CMK (cell line): ENCODE measurements around a stretch of chr17.

DNA sequence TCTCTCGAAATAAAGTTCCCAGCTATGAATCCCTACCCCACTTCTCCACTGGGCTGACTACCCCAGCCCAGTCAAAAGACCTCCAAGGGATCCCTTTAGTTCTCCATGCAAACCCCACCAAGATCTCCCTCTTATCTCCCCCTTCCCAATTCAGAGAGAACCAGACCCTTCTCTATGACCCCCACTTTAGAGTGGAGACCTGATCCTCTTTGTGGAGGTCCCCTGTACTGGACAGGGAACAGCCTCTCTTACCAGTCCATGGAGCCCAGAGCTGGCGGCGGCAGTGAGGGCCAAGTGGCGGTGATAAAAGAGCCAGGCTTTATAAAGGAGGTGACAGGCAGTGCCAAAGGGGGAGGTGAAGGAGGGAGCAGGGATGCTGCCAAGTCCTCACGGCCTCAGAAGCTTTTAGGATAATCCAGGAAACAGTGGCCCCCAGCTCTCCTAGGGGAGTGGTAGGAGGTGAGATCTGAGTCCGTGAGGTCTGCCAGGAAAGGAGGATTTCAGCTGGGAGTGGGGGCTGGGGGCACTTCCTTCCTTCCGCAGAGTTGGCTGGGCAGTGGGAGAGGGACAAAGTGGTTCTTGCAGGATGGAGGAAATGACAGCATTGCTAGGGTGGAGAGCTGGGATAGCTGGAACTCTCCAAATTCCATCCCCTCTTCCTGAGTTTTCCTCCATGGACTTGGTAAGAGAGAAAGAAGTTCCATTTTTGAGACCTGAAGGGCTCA, 4.6 kb upstream of the SP6 start:
- RRBS = no CpG with 5 or more reads among the region's 7 CpGs

- RRBS = 2% methylated on average over 4 of the region's 11 CpGs
Measured at GRCh38 chr17:47941882-47942316, 528 bp downstream of the PNPO start.

GRCh38 chr17:47945029-47946066, 4.0 kb downstream of the PNPO start:
- RRBS = no CpG with 5 or more reads among the region's 19 CpGs

DNA sequence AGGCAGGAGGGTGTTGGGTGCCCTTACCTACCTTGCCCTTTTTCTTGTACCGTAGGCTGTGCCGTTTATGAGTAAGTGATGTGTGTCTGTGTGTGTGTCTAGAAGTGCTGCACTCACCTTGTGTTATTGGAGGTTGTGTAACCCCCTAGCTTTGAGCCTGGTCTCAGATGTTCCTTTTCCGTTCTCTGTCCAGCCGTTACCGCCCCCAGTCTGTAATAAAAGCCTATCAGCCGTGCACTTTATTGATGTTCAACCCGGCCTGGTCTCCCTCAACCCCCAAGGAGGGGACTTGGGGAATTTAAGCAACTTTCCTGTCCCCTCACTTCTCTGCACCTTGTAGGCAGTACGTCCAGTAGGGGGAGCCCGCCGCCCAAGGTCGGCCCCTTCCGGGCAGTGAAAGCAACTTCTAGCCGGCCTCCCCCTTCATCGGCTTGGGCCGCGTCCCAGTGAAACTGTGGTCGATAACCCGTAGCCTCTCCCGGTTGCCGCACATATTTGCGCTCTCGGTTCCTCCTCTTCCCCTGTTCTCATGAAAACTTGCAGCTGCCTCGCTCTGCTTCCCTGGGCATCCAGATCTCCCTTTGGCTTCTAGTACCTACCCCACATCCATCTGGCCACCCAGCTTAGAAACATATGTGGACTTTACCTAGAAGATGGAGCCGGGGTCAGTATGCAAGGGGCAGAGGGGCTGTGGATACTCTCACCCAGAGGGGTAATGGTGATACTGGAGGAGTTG, 7.9 kb downstream of the PNPO start:
- RRBS = 2% methylated on average over 7 of the region's 24 CpGs

DNA sequence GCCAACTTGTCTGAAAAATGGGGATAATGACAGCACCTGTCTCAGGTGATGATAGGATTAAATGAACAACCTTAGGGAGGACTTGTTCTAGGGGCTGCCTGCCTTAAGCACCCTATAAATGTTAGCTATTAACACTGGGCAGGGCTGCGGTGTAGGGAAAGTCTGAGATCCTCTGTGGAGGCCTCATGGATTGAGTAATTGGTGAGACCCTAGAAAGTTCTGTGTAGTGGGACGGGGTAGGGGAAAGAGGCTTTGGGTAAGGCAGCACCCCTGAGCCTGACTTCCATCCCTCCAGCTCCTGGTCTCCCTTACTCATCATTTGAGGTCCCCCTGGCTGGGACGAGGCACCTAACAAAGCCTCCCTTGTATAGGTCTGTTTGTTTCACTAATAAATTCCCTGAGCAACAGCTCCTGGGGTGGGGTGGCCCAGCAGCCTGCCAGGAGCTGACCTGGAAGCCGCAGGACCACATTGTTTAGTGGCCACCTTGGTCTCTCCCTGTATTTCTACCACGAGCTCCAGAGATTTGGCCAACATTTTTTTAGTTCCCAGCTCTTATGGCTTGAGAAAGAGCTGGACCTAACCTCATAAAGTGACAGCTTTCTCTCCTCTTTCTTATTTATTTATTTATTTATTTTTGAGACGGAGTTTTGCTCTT, 7.3 kb downstream of the PRR15L start:
- RRBS = no CpG with 5 or more reads among the region's 6 CpGs

DNA sequence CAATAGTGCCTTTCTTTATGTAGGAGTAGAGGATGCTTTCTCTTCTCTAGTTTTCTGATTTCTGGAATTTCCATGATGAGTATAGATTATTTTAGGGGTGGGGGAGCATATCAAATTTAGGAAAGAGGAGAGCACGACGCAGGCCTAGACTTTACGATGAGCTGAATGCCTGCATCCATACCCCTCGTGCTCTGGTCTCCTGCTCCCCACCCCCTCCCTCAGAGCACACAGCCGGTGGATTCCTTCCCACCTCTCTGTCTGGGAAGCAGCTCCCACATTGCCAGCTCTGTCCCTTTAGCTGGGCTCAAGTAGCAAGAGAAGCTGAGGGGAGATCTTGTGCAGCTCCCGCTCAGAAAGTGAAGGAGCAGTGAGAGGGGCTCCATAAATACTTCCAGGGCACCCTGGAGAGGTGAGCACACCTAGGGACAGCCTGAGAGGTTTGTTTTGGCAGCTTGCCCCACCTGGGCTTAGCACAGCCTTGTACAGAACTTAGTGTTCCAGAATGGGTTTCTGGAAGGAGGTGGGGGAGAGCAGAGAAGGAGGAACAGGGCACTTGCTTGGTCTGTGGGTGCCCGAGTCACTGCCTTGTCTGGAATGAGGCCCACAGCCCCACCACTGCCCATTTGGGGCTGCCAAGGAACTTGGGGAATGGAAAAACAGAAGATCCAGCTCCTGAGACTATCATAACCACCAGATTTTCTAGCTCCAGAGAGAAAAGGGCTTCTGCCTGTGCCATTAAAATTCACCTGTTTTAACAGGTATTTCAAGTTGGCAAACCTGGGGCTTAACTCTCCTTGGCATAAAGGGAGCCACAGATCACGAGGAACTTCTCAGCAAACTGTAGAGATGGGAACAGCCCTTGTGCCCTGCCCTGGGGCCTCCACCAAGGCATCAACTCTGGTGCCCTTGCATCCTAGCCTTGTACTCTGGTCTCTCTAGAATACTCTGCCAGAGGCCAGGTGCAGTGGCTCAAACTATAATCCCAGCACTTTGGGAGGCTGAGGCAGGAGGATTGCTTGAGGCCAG, 2.1 kb downstream of the PRR15L start:
- RRBS = no CpG with 5 or more reads among the region's 8 CpGs

GRCh38 chr17:48011140-48011769, 26.3 kb downstream of the COPZ2 start:
- RRBS = no CpG with 5 or more reads among the region's 15 CpGs

- RRBS = 4% methylated on average over 3 of the region's 16 CpGs
Measured at GRCh38 chr17:48026330-48026908, 11.2 kb downstream of the COPZ2 start.

DNA sequence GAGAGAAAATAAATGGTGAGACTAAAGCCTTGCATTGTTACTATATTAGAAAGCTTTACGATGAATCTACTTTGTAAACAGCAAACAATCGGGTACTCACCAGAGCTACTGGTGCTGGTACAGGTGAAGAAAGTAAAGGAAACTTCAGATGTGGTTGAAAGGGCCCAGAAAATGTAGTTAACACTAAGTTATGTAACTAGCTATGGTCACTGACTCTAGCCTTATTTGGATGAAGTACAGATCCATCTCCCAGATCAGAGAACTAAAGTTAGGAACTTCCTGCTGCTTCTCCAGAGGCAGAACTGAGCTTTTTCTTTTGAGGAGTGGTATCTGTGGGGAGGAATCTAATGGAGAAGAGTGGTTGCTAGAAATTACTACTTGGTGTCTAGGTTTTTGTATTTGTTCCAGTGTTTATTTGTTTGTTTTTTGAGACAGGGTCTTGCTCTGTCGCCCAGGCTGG, 987 bp downstream of the SNX11 start:
- RRBS = no CpG with 5 or more reads among the region's 3 CpGs

- RRBS = no CpG with 5 or more reads among the region's 6 CpGs
Measured at GRCh38 chr17:48162816-48163671, 55.5 kb downstream of the SNX11 start.

DNA sequence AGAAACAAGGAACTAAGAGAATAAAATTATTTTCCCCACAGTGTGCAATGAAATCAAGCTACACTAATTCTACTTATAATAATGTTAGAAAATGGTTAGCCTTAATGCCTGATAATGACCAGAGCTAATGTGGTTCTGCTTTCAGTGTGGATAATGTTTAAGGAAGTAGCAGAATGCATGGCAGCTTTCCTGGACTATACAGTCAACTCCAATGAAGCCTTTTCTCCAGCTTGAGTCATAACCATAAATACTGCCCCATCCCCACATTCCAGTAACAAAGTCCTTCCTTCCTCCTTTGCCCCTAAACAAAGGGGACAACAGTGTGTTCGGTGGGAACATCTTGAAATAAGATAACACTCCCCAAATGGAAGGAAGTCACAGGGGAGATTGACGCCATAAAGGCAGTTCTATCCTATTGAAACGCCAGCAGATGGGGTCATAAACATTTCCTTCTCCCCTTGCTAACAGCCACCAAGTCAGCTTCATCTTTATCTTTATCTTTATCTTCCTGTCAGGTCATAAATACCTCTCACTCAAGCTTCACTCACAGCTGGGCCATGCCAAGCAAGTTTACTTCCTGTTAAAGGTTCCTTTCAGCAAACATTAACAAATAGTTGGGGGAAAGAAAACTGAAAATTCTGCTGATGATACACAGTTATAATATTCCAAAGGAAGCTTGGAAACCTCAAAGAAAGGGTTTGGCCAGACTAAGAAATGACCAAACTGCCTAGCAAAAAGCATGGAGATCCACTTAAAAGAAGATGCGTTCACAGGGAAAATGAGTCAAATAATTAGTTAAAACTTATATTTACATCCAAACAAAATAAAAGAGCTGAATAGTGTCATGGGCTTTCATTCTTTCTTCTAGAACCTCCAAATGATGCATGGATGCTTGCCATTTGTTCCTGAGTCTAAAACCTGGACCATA, 136.7 kb downstream of the SNX11 start:
- RRBS = no CpG with 5 or more reads among the region's 4 CpGs

GRCh38 chr17:48555190-48556134, 10.6 kb upstream of the HOXB2 start:
- RRBS = no CpG with 5 or more reads among the region's 38 CpGs

- RRBS = 98% methylated on average over 3 of the region's 12 CpGs
Measured at GRCh38 chr17:48556135-48557379, 11.6 kb upstream of the HOXB2 start.

GRCh38 chr17:48563034-48563870, 14.9 kb downstream of the HOXB4 start:
- RRBS = no CpG with 5 or more reads among the region's 12 CpGs

DNA sequence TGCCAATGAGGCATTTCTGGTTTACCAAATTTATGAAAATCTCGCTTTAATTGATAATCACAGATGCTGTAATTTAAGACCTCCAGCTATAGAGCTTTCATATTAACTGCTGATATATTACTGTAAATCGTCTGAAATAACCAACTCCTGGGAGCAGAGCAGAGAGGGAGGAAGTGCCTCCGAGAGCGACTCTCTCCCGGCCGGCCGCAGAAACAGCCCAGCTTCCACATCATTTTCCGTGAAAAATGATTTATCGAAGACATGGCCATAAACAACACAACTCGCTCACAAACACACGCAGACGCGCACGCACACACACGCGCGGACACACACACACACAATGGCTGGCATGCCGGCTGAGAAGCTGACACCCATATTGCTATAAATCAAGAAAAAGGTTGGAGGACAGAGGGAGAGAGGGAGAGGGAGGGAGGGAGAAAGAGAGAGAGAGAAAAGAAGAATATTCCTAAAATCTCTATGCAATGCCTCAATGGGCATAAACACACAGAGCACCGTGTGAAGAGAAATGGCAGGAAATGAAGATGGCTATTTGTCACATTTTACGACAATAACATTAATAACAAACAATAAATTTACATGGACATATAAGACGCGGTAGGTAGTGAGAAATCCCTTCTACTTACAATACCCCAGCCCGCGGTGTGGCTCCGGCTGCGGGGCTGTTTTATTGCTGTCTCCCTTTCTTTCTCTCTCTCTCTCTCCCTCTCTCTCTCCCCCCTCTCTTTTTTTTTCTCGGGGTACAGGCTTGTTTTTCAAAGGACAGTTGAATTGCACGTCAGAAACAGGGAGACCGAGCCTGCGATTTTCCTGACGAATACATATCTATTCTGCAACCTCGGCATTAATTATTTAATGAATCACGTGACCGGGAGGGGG, 9.6 kb downstream of the HOXB4 start:
- RRBS = no CpG with 5 or more reads among the region's 34 CpGs

- RRBS = no CpG with 5 or more reads among the region's 19 CpGs
Measured at GRCh38 chr17:48574374-48575501, 3.4 kb downstream of the HOXB4 start.

DNA sequence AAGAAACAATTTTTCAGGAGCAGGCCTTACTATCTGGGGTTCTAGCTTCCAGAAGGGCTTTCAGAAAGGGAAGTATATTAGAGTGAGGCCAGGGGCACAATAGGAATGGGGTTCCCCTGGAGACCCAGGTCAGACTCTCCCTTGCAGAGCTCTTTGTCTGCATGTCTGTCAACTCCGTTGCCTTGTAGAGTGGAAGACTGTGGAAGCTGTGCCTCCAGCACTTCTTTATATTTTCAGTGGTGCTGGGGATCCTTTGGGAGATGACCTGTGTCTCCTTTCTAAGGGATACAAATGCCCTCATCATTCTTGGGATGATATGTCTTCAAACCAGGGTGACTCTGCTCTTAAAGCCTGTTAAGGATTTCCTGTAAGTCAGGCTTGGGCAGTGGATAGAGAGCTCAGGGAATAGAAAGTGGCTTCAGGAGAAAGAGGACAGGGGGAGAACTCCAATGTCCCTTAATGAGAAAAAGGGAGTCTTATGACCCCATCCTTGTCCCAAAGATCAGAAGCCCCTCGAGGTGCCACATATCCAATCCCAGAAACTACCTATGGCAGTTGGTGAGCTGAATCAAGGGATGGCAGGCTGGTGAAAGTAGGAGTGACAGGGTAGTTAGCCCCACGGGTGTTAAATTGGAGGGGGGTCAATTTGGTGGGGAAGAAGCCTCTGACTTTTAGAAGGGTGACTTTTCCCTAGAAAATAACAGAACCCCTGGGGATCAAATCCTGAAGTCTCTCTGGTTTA, 1.5 kb downstream of the HOXB3 start:
- RRBS = no CpG with 5 or more reads among the region's 3 CpGs

GRCh38 chr17:48594238-48594597, 639 bp upstream of the HOXB5 start:
- RRBS = 89% methylated on average over 4 of the region's 13 CpGs

DNA sequence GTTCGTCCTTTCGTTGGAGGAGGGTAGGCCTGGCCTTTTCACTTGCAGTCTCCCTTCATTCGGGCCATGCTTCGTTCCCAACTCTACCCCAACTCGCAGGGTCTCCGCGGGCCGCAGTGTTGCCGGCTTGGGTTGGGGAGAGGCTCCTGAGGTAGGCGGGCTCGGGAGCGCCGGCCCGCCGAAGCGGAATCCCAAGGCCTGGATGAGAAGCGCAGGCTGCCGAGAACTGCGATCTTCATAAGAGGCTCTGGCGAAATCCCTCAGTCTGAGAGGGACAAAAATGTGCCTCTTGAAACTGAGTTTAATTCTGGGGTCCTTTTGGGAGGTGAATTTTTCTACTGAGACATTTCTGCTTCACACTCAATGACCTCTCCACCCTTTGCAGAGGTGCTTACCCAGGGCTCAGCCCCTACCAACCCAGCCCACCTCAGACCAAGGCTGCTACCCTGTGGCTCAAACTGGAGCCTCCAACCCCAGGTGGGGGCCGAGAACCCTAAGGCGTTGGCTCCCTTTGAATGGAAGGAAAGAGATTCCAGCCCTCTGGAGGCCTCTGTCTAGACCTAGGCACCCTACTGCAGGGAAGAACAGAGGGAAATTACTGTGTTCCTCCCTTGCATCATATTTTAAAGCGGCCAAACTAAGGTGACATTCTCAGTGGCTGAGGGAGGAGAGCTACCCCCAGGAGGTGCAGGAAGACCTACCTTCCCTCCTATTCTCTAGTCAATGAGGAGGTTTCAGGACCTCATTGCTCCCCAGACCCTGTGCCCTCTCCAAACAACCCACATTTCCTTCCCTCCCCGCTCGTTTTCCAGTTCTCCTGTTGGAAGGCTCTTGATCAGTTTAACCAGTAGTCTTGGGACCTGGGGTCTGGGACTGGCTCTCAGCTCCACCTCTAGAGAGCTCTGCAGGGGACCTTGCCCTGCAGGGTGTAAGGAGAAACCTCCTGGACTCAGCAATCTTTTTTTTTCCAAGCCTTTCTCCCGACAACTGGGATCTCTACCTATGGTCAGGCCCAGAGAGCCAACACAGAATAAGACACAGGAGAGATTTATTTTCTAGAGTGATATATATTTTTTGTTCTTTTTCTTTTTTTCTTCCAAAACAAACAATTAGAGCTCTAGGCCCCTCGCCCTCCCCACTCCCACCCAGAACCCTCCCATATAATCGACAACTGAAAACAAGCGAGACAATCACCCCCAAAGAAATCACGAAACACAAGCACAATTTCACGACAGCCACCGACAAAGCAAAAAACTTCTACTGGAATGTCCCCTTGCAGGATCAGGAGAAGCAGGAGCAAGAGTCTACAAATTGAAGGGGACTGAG, 5.5 kb upstream of the HOXB8 start:
- RRBS = no CpG with 5 or more reads among the region's 32 CpGs

DNA sequence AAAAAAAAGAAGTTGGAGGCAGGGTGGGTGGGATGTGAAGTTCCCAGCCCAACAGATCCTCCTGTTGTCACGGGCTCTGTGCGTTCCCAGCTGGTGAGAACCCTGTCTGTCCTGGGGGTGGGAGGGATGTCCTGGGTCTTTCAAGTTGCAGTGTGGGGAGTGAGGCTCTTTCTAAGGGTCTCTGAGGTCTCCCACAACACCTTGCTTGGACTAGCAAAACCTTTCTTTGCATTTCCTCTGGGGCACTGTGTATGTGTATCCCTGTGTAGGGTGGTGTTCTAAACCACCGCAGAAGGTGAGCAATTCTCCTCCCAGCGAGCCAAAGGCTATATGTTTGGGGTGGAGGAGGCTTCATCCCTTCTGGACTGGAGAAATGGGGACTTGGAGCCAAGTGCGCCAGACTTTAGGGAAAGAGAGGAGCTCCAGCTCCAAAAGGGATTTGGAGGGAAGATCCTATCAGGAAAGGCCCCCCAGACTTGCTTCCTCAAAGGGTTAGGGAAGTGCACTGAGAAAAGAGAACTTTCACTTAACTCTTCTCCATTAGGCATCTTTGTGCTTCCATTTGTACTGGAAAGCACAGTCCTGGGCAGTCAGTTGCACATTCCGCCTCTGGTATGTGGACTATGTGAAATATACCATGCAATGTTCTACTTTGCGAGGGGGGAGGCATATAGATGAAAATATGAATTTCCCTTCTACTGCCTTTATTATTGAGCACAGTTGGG, 18.8 kb upstream of the HOXB9 start:
- RRBS = no CpG with 5 or more reads among the region's 7 CpGs